A673 (cell line): ENCODE data around the gene M6PR.

GRCh38 chr12:8567764-8568090 lies 27.0 kb upstream of the CLEC4E start:
- PRO-cap = no peak

GRCh38 chr12:8692376-8693047 lies 5.3 kb upstream of the RIMKLB start:
- PRO-cap = no peak

DNA sequence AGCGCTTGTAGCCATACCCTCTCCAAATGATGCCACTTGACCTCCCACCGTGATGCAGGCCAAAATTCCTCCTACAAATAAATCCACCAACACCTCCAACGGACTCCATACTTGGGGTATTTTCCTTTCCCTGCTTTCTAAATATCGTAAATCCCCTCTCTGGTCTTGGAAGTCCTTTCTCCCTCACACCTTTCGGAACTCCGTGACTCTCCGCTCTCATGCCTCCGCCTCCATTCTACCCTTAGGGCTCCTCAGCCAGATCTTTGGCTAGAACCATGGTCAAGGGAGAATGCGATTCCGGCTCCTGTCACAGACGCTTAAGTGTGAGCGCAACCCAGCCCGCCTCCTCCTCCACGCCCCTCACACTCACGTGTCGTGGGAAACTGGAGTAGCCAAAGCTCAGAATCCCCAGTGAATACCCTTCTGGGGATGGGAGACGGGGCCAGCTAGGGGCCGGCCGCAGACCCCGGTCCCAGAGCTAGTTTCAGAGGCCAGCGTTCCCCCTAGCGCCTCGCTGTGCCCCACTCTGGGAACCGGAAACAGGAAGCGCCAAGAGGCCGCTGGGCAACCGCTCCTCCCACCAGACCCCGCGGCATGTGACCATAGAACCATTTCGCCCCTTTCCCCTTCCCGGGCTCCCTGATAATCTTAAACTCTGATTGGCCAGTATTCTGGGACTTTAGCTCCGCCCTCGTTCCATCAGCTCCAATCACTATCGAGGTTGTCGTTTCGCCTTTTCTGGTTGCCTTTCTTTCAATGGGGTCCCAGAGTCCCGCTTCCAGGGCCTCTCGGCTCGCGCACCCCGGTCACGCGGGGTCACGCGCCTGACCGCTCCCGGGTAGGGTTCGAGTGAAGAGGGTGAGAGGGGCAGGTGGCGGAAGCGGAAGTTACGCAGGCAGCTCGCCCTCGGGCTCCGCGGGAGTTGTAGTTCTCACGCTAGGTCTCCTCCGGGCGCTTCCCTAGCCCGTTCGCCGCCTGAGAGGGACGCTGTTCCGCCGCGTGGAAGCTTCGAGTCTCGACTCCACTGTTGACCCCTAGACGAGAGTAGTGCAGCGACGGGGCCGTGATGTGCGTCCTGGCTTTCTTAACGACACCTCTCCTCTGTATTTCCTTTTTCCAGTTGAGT lies at the start of gene M6PR:
TSS of gene M6PR (minus strand) at position 528 of the 1,126 bp plus-strand sequence.
- PRO-cap = bidirectional peak, plus-strand start at position 411 of the sequence, minus-strand start at position 293 of the sequence; bidirectional peak, plus-strand start at position 990 of the sequence, minus-strand start at position 528 of the sequence

- PRO-cap = no peak
Observed at GRCh38 chr12:8996549-8997193, 7.3 kb downstream of the KLRG1 start.

GRCh38 chr12:9064772-9065356 lies 50.9 kb downstream of the A2M start:
- PRO-cap = unidirectional peak, minus-strand start at chr12:9064872

DNA sequence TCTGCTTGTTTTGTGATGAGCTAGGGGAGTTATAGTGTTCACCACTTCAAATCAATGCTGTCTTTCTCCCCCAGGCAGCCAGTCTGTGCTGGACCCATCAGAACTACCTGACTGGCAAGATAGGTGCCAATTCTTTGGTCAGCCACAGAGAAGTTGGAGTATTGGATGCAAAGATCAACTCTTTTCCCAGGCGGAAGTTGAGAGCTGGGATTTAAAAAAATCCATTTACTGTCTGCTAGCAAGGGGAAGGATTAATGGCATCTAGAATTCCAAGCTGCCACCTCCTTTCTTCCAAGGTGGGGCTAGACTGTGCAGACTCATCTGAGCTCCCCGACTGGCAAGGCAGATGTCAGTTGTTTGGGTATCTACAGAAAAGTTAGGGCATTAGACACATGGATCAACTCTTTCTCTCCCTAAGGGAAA lies 31.0 kb upstream of the A2M start:
- PRO-cap = no peak

DNA sequence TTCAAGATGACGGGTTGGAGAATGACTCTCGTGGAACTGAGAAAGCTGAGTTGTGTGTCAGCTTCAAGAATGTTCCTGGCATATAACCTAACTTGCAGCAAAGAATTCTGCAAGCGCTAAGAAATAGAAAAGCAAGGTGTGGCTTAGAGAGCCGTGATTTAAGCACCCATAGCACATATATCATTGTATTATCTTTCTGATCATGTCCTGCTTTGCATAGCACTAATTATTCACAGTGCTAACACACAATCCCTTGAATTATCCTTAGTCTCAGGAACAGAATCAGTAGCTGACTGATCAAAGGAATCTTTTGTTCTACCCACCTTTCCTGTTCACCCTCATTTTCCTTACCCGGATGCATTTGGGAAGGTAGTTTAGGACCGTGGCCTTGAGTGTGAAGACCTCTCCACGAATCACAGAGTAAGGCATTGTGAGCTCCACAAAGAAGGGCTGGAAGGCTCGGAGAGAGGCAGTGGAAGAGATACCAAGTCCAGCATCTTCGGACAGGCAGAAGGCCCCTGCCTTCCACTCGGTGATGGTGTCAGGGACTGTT lies 43.3 kb downstream of the PZP start:
- PRO-cap = no peak

- PRO-cap = no peak
Observed at GRCh38 chr12:9169887-9170612, 38.1 kb downstream of the PZP start.

- PRO-cap = bidirectional peak, plus-strand start at chr12:9447983, minus-strand start at chr12:9447854; bidirectional peak, plus-strand start at chr12:9448287, minus-strand start at chr12:9448095
Observed at GRCh38 chr12:9447729-9448607, 159.7 kb downstream of the KLRB1 start.

- PRO-cap = no peak
Observed at GRCh38 chr12:9648934-9649480, 20.5 kb upstream of the CLEC2D start.

DNA sequence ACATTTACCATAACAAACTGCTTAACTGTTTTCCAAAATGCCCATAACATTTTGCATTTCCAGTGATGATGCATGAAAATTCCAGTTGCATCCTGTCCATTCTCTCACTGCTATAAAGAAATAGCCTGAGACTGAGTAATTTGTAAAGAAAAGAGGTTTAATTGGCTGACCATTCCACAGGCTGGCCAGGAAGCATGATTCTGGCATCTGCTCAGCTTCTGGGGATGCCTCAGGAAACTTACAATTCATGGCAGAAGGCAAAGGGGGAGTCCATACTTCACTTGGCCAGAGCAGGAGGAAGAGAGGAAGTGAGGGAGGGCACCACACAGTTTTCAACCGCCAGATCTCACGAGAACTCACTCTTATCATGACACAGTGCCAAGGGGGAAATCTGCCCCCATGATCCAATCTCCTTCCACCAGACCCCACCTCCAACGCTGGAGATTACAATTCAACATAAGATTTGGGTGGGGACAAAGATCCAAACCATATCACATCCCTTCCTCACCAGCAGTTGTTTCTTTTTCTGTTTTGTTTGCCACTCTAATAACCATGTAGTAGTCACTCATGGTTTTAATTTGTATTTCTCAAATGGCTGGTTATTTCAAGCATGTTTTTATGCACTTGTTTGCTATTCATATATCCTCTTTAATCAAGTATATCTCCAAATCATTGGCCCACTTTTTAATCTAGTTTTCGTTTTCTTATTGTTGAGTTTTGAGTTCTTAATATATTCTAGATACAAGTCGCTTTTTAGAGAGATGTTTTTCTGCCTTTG lies 18.1 kb upstream of the CLEC2D start:
- PRO-cap = no peak

GRCh38 chr12:9668035-9668692 lies 1.3 kb upstream of the CLEC2D start:
- PRO-cap = no peak

- PRO-cap = no peak
Observed at GRCh38 chr12:9699769-9700194, 30.3 kb downstream of the CLEC2D start.

DNA sequence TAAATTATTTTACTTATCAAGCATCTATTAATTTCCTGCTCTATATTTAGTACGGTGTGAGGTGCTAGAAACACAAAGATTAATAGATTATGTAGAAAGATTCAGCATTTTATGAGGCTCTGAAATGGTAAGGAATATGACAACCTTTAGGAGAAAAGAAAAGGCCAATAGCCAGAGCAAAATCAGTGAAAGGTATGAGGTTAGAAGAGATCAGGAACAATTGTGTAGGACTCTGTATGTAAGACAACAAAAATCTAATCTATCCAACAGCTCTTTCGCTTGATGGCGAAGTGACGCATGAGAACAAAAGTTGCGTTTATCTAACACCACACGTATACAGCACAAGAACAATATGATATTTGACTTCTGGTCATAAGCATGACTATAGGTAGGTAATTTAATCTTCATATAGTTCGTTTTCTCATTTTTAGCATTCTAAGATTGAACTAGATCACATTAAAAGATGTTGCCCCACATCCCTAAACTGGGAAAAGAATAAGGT lies 29.4 kb downstream of the CD69 start:
- PRO-cap = no peak

- PRO-cap = no peak
Observed at GRCh38 chr12:9759426-9760531, 922 bp downstream of the CD69 start.

DNA sequence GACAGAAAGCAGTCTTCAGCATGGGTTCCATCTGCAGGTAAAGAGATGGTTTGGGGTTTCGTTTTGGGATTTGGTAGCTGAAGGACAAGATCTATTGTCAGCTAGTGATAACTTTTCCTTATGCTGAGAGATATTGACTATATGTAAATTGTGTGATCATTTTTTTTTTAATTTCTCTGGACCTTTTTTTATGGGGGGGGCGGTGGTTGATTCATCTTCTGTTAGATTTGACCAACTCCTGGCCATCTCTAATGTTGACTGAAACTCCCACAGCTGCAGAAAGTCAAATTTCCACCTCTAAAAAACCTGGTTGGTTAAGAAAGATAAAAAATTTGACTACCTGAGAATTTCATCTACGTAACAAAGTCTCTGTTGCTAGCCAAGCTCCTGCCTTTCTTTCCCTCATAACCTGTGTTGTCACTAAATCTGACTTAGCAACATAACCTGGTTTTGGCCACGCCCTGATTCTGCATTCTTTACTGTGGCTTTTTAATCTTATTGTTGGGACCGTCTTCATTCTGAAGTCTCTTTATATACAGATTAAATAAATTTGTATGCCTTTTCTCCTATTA lies 15.9 kb upstream of the CD69 start:
- PRO-cap = no peak

GRCh38 chr12:9864613-9865531 lies 4.3 kb downstream of the CLEC2B start:
- PRO-cap = no peak

- PRO-cap = no peak
Observed at GRCh38 chr12:10128572-10129334, 1.2 kb downstream of the CLEC7A start.

DNA sequence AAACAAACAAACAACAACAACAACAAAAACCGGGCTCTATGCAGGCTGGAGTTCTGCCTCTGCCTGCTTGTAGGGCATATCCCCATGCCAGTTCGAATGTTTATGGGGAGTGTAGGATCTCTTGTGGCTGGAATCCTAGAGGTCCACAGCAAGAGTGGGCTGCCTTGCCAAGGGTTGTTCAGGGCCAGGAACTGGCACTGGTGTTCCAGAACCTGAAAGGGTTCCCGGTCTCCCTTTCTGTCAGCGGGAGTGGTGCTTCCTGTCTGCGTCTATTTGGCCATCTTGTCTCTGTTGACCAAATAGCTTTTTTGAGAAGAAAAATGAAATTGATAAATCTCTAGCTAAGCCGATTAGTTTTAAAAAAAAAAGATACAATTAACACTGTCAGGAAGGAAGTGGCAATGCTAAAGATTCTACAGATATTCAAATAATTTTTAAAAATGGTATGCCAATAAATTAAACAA lies 17.8 kb downstream of the OLR1 start:
- PRO-cap = no peak

- PRO-cap = bidirectional peak, plus-strand start at chr12:10213429, minus-strand start at chr12:10213315; bidirectional peak, plus-strand start at chr12:10213563, minus-strand start at chr12:10213474; bidirectional peak, plus-strand start at chr12:10214095, minus-strand start at chr12:10213997
Observed at GRCh38 chr12:10213140-10214202, 794 bp downstream of the GABARAPL1 start.